HepG2 (cell line): Measurements from ENCODE around the gene PARVG.

- RRBS, 2 experiments = 50 to 63% methylated on average over 1 of the region's 12 CpGs
CAGE:
- cytosol, long polyA minus RNA = no peak
- cytosol, long polyA plus RNA = no peak
- long polyA plus RNA = no peak
- nucleus, long polyA minus RNA = no peak
- nucleus, long polyA plus RNA = no peak
Measured at GRCh38 chr22:42375866-42376518, 56.2 kb downstream of the NFAM1 start.

- RRBS, 2 experiments = no CpG with 5 or more reads among the region's 11 CpGs
CAGE:
- cytosol, long polyA minus RNA = no peak
- cytosol, long polyA plus RNA = no peak
- long polyA plus RNA = no peak
- nucleus, long polyA minus RNA = no peak
- nucleus, long polyA plus RNA = no peak
Measured at GRCh38 chr22:42384590-42385217, 47.5 kb downstream of the NFAM1 start.

GRCh38 chr22:42433669-42434158, 1.5 kb upstream of the NFAM1 start:
- RRBS, 2 experiments = no CpG with 5 or more reads among the region's 17 CpGs
CAGE:
- cytosol, long polyA minus RNA = no peak
- cytosol, long polyA plus RNA = no peak
- long polyA plus RNA = no peak
- nucleus, long polyA minus RNA = no peak
- nucleus, long polyA plus RNA = no peak

DNA sequence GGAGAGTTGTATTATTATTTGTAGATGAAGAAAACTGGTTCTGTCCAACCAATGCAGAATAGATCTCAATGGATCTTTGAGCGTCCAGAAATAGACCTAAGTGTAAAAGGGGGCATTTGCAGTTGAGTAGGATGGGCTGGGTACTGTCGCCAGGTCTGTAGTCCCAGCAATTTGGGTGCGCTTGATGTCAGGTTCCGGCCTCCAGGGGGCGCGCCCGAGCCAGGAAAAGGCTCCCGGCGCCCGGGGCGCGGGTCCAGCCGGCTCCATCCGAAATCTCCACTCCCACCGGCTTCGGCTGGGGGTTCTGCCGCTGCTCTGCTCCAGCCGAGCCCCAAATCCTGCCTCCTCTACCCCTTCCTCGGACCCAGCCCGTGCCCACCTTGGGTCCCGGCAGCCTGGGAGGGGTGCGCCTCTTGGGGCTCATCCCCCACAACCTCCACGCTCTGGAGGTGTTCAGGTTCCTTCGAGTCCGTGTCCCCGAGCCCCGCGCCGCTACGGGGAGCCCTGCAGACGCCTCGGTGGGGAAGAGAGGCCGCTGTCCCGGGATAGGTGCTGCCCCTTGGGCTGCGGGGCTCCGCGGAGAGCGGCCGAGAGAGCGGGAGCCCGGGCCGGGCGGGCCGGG, 12.9 kb upstream of the CYB5R3 start:
- RRBS, 2 experiments = 5 to 8% methylated on average over 16 to 19 of the region's 44 CpGs
CAGE:
- cytosol, long polyA minus RNA = no peak
- cytosol, long polyA plus RNA = no peak
- long polyA plus RNA = no peak
- nucleus, long polyA minus RNA = no peak
- nucleus, long polyA plus RNA = no peak

GRCh38 chr22:42696999-42698029, 23.4 kb downstream of the A4GALT start:
- RRBS, 2 experiments = no CpG with 5 or more reads among the region's 28 CpGs
CAGE:
- cytosol, long polyA minus RNA = no peak
- cytosol, long polyA plus RNA = no peak
- long polyA plus RNA = no peak
- nucleus, long polyA minus RNA = no peak
- nucleus, long polyA plus RNA = no peak

GRCh38 chr22:42717171-42717740, 3.4 kb downstream of the A4GALT start:
- RRBS, 2 experiments = no CpG with 5 or more reads among the region's 5 CpGs
CAGE:
- cytosol, long polyA minus RNA = no peak
- cytosol, long polyA plus RNA = no peak
- long polyA plus RNA = no peak
- nucleus, long polyA minus RNA = no peak
- nucleus, long polyA plus RNA = no peak

DNA sequence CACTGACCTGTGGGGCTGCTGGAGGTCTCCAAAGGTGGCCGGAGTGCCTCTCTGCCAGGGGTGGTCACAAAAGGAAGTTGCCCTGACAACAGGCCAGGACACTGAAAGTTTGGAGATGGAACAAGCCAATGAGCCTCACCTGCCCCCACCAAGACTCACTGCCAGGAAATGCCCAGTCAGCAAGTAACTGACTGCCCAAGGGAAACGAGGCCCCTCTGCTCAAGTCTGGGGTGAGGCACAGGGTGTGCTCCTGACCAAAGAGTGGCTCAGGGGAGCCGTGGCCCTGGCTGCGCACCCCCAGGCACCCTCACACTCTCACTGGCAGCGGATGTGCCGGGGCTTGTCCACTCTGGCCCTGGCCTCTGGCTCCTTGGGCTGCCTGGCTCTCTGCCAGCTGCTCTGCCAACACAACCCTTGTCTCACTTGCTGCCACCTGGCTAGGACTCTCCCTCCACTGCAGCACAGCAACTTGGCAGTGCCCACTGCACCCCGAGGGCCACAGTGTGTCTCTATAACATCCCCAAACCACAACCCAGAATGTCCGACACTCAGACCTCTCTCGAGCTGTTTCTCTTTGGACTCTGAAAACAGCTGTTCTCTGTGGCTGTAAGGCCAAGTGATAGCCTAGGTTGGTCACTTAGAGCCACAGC, 51.5 kb downstream of the ARFGAP3 start:
- RRBS, 2 experiments = 0 to 14% methylated on average over 1 of the region's 9 CpGs
CAGE:
- cytosol, long polyA minus RNA = no peak
- cytosol, long polyA plus RNA = no peak
- long polyA plus RNA = no peak
- nucleus, long polyA minus RNA = no peak
- nucleus, long polyA plus RNA = no peak

DNA sequence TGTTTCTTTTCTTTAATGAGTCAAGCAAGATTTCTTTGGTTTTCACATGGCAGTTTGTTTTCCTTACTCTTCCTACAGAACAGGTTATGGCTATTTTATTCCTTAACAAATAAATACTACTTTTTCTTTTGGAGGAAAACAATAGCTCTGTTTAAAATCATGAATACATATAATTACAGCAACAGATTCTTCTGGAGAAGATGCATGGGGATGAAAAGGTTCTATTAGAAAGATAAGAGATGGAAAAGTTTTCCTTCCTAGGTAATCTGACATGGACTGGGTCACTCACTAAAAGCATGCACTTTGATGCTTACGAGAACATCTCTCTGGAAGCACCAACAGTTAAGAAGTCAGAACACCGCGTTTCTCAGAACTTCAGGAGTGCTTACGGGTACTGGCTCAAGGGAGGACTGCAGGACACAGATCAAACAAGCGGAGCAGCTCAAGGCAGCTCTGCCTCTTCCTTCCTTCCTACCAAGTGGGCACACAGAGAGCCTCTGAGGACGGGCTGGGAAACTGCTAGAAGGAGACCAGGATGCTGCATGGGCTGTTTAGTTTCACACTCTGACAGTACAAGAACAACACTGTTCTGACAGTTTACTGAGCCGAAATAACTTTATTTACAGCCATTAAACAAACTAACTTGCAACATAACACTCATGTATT, 37.8 kb downstream of the ARFGAP3 start:
- RRBS, 2 experiments = no CpG with 5 or more reads among the region's 7 CpGs
CAGE:
- cytosol, long polyA minus RNA = no peak
- cytosol, long polyA plus RNA = no peak
- long polyA plus RNA = no peak
- nucleus, long polyA minus RNA = no peak
- nucleus, long polyA plus RNA = no peak

- RRBS, 2 experiments = no CpG with 5 or more reads among the region's 8 CpGs
CAGE:
- cytosol, long polyA minus RNA = no peak
- cytosol, long polyA plus RNA = no peak
- long polyA plus RNA = no peak
- nucleus, long polyA minus RNA = no peak
- nucleus, long polyA plus RNA = no peak
Measured at GRCh38 chr22:42929868-42930440, 72.9 kb upstream of the ARFGAP3 start.

DNA sequence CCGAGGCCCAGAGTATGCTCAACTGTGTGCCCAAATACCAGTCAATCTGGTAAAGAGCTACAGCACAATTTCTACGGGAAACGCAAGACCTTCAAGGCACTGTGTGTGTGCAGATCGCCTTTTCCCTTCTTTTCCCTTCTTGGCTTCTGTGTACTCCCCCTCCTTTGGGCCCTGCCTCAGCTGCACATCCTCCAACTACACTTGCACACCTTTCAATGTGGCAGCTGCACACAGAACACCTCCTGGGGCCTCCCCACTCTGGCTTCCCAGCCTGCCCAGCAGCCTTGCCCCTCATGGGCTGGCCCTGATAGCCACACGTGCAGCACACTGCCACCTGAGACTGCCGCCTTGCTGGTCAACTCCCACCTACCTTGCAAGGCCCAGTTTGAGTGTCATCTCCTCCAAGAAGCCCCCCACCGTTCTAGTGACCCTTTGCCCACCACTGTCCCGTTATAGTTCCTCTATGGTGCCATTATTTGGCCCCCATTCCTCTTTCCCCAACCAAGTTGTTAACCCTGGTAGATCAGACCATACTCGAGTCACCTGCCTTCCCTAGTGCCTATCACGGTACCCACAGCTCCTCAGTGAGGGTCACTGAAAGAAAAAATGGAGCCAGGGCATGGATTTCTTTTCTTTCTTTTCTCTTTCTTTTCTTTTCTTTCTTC, 77.3 kb upstream of the ARFGAP3 start:
- RRBS, 2 experiments = no CpG with 5 or more reads among the region's 10 CpGs
CAGE:
- cytosol, long polyA minus RNA = no peak
- cytosol, long polyA plus RNA = no peak
- long polyA plus RNA = no peak
- nucleus, long polyA minus RNA = no peak
- nucleus, long polyA plus RNA = no peak

DNA sequence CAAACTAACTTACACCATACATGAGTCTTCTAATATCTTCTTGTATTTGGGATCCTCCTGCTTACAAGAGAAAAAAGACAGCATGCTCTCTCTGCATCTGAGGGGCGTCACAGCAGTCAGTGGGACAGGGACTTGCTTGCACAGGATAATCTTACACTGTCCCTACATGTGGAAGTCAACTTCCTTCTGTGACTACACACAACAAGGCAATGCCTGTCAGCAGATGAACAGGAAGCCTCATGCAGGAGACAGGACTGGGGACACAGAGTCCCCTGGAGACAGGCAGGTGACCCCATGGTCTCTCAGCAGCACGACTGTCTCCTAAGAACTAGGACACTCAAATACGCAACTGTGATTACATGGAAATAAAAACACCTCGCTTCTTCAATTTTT, 54.8 kb downstream of the PACSIN2 start:
- RRBS, 2 experiments = no CpG with 5 or more reads among the region's 4 CpGs
CAGE:
- cytosol, long polyA minus RNA = no peak
- cytosol, long polyA plus RNA = no peak
- long polyA plus RNA = no peak
- nucleus, long polyA minus RNA = no peak
- nucleus, long polyA plus RNA = no peak

DNA sequence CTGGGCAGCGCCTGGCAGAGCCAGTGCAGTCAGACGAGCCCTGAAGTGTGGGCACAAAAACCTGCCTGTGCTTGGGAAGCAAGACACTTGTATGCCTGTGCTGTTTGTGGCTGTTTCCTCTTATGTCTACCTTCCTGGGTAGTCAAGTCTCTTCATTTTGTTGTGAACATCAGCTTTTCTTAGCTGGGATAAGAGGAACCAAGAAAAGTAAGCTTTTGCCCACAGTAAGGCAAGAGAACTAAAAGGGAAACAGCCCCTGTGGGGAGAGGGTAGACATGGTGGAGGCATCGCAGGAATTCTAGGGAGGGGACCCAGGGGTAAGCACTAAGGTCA, 13.5 kb downstream of the PACSIN2 start:
- RRBS, 2 experiments = no CpG with 5 or more reads among the region's 3 CpGs
CAGE:
- cytosol, long polyA minus RNA = no peak
- cytosol, long polyA plus RNA = no peak
- long polyA plus RNA = no peak
- nucleus, long polyA minus RNA = no peak
- nucleus, long polyA plus RNA = no peak

- RRBS, 2 experiments = no CpG with 5 or more reads among the region's 8 CpGs
CAGE:
- cytosol, long polyA minus RNA = no peak
- cytosol, long polyA plus RNA = no peak
- long polyA plus RNA = no peak
- nucleus, long polyA minus RNA = no peak
- nucleus, long polyA plus RNA = no peak
Measured at GRCh38 chr22:43003647-43004134, 11.3 kb downstream of the PACSIN2 start.

- RRBS, 2 experiments = no CpG with 5 or more reads among the region's 9 CpGs
CAGE:
- cytosol, long polyA minus RNA = no peak
- cytosol, long polyA plus RNA = no peak
- long polyA plus RNA = no peak
- nucleus, long polyA minus RNA = no peak
- nucleus, long polyA plus RNA = no peak
Measured at GRCh38 chr22:43024984-43025484, 10.1 kb upstream of the PACSIN2 start.

DNA sequence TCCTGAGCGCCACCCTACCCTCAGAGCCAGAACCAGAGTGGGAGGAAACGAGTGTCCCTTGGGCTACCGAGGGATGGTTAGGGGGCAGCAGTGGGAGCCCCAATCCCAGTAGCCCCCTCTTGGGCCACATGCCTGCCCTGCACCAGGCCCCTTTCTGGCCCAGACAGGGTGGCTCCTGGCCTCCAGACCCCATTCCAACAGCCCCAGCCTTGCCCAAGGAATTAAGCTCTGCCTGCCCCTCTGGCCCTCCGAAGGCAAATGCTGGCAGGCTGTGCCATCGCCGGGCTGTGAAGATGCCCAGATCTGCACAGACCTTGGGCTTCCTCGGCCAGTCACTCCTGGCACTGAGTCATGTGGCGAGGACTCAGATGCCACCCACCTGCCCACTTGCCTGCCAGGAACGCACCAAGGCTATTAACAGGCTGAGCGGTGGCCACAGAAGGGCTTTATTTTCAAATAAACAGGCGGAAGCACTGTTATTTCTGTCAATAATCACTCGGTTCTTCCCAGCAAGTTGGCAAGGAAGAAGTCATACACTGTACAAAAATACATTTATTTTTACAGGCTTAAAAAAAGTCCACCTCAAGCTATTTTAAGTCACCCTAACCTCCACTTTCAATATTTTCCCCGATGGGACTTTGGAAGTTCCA, 50.3 kb upstream of the TTLL12 start:
- RRBS, 2 experiments = no CpG with 5 or more reads among the region's 13 CpGs
CAGE:
- cytosol, long polyA minus RNA = no peak
- cytosol, long polyA plus RNA = no peak
- long polyA plus RNA = no peak
- nucleus, long polyA minus RNA = no peak
- nucleus, long polyA plus RNA = no peak

DNA sequence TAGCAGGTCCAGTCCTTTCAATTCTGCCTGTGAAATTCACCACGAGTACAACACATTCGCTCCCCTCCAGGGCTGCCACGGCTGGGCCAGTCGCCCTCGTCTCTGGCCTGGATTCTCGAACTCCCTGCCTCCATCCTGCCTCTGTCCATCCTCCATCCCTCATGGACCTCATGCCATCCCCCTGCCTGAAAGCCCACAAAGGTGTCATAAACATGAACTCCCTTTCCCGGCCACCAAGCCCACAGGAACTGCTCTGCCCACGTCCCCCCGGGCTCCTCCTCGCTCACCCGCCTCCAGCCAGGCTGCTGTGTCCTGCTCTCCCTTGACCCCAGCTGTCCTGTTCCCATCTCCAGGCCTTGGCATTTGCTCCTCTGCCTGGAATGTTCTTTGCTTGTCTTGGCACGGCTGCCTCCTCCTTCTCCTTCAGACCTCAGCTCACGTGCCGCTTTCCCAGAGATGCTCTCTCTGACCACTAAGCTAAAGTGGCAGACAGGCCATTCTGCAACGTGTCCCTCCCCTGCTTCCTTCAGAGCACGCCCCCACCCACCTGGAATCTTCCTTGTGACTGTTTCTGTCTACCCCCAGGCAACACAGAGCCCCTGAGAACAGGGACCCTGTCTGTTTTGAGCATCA, 41.9 kb downstream of the SCUBE1 start:
- RRBS, 2 experiments = 17 to 61% methylated on average over 1 to 2 of the region's 16 CpGs
CAGE:
- cytosol, long polyA minus RNA = no peak
- cytosol, long polyA plus RNA = no peak
- long polyA plus RNA = no peak
- nucleus, long polyA minus RNA = no peak
- nucleus, long polyA plus RNA = no peak

GRCh38 chr22:43319676-43320284, 23.4 kb downstream of the SCUBE1 start:
- RRBS, 2 experiments = no CpG with 5 or more reads among the region's 9 CpGs
CAGE:
- cytosol, long polyA minus RNA = no peak
- cytosol, long polyA plus RNA = no peak
- long polyA plus RNA = no peak
- nucleus, long polyA minus RNA = no peak
- nucleus, long polyA plus RNA = no peak

- RRBS, 2 experiments = no CpG with 5 or more reads among the region's 4 CpGs
CAGE:
- cytosol, long polyA minus RNA = no peak
- cytosol, long polyA plus RNA = no peak
- long polyA plus RNA = no peak
- nucleus, long polyA minus RNA = no peak
- nucleus, long polyA plus RNA = no peak
Measured at GRCh38 chr22:43377880-43378212, 34.0 kb upstream of the MPPED1 start.

DNA sequence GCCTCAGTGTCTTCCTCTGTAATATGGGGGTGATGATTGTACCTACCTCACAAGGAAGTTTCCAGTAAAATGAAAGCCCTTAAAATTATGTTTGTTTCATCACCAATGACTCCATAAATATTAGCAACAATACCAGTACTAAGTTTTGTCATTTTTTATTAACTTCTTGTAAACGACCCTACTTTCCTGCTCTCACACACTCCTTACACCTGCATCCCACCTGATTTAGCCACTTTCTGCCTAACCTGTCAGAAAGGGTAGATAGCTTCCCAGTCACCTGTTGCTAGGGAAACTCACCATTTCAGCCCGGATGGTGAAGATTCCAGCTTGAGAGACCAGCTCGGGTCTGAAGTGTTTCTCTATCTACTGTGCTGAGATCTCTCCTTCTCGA, at the start of gene PARVG:
Gene PARVG, plus strand, starts transcription at position 325 of the 391 bp plus-strand sequence.
- RRBS, 2 experiments = no CpG with 5 or more reads among the region's 4 CpGs
CAGE:
- cytosol, long polyA minus RNA = no peak
- cytosol, long polyA plus RNA = no peak
- long polyA plus RNA = no peak
- nucleus, long polyA minus RNA = no peak
- nucleus, long polyA plus RNA = no peak

DNA sequence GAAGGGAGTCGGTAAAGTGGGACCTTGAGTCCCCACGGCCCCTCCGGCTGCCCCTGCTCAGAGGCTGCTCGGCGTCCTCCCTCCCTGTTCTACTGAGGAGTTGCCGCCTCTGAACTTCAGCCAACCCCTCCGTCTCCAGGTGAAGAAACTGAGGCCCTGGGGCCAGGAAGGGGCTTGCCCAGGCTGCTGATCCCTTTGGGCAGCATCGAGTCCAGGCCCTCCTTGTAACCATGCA, 1.2 kb downstream of the PARVG start:
- RRBS, 2 experiments = 8% methylated on average over 3 of the region's 8 CpGs; no CpG with 5 or more reads in 1 of the 2 experiments
CAGE:
- cytosol, long polyA minus RNA = no peak
- cytosol, long polyA plus RNA = no peak
- long polyA plus RNA = no peak
- nucleus, long polyA minus RNA = no peak
- nucleus, long polyA plus RNA = no peak